ENCODE measurements around a stretch of chr2.

DNA sequence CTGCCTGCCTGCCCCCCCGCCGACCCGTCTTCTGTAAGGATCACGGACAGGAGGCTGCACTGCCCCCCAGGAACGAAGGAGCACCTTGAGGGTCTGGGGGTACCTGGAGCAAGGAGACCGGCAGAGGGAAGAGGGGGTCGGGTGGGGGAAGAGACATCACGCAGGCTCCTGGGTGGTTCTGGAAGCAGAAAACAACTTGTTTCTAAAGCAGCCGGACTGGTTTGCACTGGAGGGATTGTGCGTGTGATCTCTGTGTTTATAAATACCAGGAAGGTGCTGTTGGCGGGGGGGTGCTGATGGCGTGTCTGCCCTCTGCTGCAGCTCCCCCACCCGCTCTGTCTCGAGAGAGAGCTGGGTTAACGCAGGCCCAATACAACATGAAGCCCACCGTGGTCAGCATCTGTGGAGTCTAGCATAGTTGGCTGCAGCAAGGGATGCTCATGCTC, 1.8 kb downstream of the FOSL2 start:
- PRO-cap: no peak
- RAMPAGE, long total RNA: no peak

- PRO-cap: no peak
- RAMPAGE, long total RNA: no peak
These were observed 25.0 kb downstream of the FOSL2 start for GRCh38 chr2:28417687-28418029.

GRCh38 chr2:28423121-28423573, 30.5 kb downstream of the FOSL2 start:
- PRO-cap: no peak
- RAMPAGE, long total RNA: no peak

DNA sequence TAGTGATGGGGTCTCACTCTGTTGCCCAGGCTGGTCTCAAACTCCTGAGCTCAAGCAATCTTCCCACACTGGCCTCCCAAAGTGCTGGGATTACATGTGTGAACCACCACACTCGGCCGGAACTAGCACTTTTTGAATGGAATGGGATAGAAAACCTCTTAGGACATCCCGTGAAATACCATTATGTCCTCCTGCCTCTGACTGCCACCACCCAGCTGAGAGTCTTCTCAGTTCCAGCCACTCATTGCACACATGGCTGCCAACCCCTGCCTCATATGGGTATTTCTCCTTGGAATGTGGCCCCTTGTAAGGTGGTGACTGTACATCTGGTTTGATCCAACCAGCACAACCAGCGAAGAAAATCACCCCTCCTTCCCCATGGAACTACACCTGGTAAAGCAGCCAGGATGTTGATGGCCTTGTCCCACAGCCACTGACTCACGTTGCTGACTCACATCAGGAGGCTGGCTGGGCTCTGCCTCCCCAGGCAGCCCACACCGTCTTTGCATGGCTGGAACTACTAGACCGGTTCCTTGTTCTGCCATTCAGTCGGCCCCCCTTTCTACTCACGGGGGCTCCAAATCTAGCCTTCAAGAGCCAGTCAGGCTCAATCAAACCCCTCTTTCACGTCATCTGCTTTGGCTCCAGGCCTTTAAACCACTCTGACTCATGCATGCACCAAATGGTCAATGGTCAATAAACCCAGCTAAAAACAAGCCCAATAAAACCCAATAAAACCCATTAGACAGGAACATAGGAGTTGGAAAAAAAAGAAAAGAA, 114.7 kb downstream of the PLB1 start:
- PRO-cap: no peak
- RAMPAGE, long total RNA: no peak

DNA sequence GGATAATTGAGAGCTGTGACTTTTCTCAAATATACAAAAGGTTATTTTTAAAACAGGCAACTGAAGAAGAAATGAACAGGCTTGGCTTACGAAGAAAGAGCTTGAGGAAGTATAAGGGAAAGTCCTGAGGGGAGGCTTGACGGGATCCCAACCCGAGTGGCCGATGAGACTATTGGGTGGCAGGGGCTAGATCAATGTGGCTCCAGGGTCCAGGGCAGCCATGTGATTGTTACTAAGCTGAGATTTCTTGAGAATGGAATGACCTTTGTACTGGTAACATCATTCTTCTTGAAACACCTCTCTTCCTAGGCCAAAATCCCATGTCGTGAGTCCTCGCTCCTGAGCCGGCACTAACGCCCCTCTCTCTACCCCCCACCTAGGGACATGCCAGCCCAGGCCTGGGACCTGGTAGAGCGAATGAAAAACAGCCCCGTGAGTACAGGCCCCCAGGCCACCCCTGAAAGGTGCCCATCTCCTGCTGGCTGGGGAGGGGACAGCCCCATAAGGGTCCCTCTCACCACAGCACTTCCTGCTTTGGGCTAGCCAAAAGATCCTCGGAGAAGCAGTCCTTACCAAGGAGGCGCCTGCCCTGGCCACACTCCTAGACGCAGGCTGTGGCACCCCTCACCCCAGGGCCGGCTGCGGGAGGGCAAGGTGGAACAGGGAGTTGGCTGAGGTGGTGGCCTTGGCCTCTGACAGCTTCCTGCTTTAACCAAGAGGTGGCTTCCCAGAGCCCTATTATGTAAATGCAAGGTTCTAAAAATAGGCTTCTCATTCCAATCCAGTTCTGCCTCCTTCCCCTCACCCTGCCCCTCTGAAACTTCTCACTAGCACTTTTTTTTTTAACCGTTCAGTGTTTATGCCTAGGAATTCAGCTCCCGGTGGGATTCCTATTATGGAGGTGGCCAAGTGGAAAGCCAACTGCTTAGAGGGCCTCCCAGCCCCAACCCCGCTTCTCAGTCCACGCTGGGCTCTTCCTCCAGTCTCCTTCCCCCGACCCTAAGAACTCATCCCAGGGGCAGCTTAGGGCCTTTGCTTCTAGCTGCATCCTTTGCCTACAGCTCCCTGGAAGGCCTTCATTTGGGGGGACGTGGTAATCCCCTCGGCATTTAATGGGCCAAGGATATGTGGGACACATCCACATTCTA, 126.6 kb upstream of the PPP1CB start:
- PRO-cap: no peak
- RAMPAGE, long total RNA: no peak

DNA sequence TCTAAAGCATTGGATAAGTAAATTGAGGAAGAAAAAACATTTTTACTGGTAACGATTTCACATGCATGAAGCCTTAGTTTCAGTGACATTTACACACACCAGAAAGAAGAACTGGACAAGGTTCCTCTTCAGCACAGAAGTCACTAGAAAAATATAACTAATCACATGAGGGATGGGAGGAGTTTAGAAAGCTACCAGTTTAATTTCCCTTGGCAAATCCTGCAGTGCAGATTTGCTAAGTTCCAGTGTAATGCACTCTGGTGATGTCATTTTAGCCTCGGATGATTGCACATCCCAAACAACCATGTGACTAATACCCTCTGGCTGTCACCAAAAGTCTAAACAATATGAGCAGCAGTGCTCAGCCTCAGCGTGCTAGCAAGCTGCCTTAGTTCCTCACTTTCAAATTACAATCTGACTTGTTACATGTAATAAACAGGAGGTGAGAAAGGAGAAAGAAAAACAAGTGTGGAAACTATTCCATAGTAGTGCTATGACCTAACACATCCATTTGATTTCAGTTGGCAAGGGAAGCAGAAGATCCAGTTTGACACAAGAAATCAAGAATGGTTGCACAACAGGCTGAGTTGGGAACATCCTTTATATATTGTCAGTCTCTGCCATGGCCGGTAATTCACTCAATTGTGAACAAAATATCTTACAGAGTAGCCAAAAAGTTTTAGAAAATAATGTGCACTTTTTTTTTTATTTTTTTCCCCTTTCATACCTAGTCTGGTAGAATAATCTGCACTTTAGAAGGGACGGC, 35.2 kb upstream of the PPP1CB start:
- PRO-cap: no peak
- RAMPAGE, long total RNA: no peak

DNA sequence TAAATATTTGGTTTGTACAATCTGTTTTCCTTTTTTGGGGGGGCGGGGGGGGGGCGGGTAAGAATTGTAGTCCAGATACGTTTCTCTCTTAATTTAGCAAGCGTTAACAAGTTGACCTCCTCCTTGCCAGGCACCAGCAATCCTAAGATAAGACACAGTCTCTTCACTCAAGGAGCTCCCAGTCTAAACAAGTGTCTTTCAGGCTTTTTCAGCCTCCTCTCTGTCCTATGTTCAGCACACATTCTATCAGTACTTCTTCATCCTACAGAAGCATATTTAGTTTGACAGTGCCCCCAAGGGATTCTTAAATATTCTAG, 2.6 kb downstream of the PPP1CB start:
- PRO-cap: no peak
- RAMPAGE, long total RNA: no peak

GRCh38 chr2:28905995-28907221, 11.9 kb downstream of the WDR43 start:
- PRO-cap: no peak
- RAMPAGE, long total RNA: no peak

DNA sequence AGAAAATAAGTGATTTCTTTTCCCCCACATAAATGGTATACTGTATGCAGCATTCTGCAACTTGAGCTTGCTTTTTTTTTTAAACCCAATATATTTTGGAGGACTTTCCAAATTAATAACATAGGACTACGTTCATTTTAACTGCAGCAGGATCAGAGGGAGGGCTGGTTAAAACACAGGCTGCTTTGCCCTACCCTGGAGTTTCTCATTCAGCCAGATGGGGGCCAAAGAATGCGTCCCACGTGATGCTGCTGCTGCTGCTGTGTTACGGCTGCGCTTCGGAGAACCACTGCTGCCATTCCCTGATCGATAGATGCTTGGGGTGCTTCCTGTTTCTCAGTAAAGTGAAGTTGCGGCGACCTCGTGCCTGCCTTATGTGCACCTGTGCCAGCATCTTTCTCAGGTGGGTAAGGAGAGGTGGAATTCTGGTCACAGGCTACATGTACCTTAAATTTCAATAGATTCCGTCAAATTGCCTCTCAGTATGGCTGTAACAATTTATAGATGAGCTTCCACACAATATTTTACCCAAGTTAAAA, 24.7 kb upstream of the TOGARAM2 start:
- PRO-cap: no peak
- RAMPAGE, long total RNA: no peak

DNA sequence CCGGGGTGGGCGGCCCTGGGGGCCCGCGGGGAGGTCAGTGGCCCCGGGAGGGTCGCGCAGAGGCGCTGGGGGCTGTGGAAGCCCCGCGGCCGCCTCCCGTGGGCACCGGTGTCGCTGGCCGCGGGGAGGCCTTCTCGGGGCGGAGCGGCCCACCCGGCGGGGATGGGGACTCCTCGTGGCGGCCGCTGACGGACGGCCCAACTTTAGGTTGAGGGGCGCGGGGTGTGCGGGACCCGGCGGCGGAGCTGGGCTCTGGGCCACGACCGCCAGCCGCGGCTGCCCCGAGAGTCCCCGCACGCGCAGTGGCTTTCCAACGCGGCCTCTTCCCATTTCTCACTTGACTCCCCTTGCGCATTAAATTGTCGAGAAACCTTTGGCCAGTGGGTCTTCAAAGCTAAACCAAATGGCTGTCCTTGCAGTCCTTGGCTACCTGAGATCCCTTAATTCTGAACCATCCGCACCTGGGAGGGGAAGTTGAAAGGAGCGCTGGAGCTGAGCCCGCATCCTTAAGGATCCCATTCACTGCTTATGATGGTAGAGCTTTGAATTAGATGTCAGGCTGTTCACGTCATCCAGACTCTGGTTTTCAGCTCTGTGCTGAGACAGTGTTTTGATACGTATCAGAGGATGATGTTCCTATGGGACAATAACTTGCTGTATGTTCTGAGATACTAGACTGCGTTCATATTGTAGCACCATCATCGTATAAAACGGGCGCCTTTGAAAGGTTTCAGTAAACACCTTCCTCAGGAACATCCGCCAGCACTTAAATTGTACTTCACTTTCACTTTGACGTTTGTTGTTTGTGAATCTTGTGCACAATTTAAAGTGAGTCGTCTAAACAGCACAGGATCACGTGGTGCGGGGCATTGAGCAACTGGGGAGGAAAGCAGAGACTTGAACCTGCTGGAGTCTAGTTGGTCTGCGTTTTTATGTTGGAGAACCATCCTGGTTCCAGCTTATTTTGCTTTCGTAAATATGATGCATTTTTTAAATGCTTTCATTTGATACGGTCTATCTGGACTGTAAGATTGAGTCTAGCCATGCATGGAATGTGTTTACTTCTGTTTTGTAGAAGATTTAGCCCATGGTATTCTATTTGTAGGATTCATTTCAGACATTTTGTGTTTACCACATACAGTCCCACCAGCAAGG, 888 bp downstream of the CLIP4 start:
- PRO-cap: no peak
- RAMPAGE, long total RNA: no peak

GRCh38 chr2:29129802-29130155, 14.6 kb downstream of the CLIP4 start:
- PRO-cap: no peak
- RAMPAGE, long total RNA: no peak

DNA sequence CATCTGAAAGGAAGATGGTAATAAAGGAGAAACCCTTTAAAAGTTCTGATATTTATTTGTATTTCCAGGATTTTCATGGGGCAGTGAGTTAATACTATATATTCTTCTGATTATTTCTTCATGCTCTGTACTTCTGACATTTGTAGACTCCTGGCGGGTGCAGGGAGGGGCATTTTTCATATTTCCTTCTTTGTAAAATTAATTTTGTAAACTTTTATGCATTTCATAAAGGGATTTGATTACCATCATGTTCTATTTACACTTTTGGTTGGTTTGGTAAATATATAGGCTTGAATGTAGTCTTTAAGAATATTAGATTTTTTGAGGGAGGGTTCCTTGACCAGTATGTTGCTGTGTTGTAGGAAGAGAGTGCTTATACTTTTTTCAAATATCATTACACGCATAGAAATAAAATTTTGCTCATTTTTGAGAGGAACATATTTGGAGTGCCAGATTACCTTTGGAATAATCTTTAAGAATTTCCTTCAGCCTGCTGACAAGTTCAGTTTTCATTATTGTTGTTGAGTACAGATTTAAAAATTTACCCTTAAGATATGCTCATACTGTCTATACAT, 16.3 kb downstream of the CLIP4 start:
- PRO-cap: no peak
- RAMPAGE, long total RNA: no peak

- PRO-cap: no peak
- RAMPAGE, long total RNA: no peak
These were observed 360.1 kb downstream of the CLIP4 start for GRCh38 chr2:29475311-29475815.

DNA sequence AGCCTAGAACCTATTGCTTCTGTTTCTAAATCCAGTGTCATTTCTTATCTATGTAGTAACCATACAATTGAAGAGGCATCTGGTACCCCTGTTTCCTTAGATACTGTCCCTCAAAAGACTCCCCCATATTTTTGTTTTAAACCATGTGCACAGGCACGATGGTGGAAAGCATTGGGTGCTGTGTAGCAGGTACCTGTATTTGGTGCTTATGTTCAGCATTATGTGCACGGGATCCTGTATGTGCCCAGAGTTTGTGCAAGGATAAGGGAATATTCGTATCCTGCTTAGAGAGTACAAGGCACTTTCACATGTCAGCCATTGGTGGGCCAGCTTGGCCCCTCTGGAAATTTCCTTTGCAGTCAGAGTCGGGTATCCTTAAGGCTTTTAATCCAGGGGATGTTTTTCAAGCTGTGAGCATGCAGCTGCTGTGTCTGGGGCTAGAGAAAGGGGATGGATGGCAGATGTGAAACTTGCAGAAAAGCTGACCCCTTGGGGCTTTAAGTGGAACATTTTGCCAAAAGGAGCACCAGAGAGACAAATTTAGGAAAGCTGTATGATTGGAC, 2.1 kb downstream of the LBH start:
- PRO-cap: no peak
- RAMPAGE, long total RNA: no peak

- PRO-cap: no peak
- RAMPAGE, long total RNA: no peak
These were observed 38.0 kb upstream of the LCLAT1 start for GRCh38 chr2:30408925-30409599.

DNA sequence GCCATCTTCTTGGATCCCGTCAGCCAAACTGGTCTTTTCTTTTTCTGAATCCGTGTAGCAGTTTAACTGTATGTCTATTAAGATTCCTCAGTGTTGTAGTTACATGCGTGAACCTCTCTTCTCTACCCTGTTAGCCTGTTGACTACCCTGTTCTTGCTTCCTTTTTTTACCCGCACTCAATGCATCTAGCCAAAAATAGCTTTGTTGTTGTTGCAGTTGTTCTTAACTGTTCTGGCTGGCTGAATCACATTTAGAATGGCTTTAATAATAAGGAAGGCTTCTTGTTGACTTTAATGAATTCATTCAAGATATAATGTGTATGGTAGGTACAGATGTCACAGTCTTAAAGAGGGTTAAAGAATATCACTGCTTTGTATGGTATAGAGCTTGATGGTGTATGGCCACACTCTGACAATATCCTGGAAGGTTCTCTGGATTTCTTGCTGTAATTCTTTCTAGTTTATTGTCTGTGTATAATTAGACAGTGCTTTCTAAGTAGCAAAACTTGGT, 137.2 kb downstream of the LCLAT1 start:
- PRO-cap: no peak
- RAMPAGE, long total RNA: no peak

GRCh38 chr2:30664847-30665344, 142.3 kb downstream of the CAPN13 start:
- PRO-cap: no peak
- RAMPAGE, long total RNA: no peak

GRCh38 chr2:30670793-30671259, 136.4 kb downstream of the CAPN13 start:
- PRO-cap: no peak
- RAMPAGE, long total RNA: no peak

- PRO-cap: no peak
- RAMPAGE, long total RNA: no peak
These were observed 1.7 kb upstream of the CAPN13 start for GRCh38 chr2:30808793-30809454.

GRCh38 chr2:30823244-30824008, 16.2 kb upstream of the CAPN13 start:
- PRO-cap: no peak
- RAMPAGE, long total RNA: no peak

All from spinal cord (tissue), 3 donors.